Metastatic Breast Carcinoma in the Ovary (tissue), 3 donors: ENCODE results near the gene SCARB1.

DNA sequence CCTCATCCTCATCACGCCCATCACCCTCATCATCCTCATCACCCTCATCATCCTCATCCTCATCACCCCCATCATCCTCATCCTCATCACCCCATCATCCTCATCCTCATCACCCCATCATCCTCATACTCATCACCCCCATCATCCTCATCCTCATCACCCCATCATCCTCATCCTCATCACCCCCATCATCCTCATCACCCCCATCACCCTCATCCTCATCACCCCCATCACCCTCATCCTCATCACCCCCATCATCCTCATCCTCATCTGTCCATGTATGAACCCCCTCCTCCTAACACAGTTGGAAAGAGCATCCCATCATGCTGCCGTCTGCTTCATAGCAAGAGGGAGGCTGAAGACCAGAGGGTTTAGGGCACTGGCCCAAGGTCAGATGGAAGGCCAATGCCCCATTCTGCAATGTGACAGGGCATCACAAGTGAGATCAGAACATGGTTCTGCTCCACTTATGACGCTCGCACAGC is 98.6 kb downstream of the NCOR2 start:
- PRO-cap, 3 experiments, result no peak in any of the 3 experiments

- PRO-cap, 3 experiments, result peak in 3 of 3 experiments; most common plus-strand start chr12:124506659 (in 3); most common minus-strand start chr12:124506558 (in 1)
These were observed 61.1 kb downstream of the NCOR2 start for GRCh38 chr12:124505994-124506991.

- PRO-cap, 3 experiments, result peak in 2 of 3 experiments; most common minus-strand start chr12:124509829 (in 1)
These were observed 57.7 kb downstream of the NCOR2 start for GRCh38 chr12:124509594-124510254.

DNA sequence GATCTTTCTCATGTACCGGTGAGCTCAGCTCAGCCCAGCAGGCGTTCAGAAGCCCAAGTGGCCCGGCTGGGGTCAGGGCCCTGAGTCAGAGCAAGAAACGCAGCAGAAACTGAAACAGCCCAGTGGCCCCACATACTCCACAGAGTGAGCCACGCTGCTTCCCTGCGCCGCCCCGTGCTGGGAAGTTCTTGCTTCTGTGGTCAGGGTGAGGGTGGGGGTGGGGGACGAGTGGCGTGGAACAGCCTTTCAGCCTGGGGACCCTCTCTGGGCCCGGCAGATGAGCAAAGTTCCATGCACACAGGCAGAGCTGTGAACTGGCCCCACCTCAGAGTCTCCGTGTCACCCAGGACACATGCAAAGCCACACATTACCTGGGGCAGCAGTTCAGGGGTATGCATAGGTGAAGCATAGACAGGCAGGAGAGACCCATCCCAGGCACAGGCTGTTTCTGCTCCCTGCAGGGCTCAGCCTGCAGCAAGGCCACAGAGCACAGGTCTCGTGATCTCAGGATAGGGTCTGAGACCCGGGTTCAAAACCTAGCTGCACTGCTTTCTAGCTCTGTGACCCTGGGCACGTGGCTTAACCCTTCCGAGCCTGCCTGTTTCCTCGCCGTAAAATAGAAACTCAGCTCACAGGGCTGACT is 21.7 kb downstream of the NCOR2 start:
- PRO-cap, 3 experiments, result no peak in any of the 3 experiments

- PRO-cap, 3 experiments, result no peak in any of the 3 experiments
These were observed 21.7 kb upstream of the NCOR2 start for GRCh38 chr12:124588983-124589642.

GRCh38 chr12:124620928-124621726 is 53.7 kb upstream of the NCOR2 start:
- PRO-cap, 3 experiments, result no peak in any of the 3 experiments

DNA sequence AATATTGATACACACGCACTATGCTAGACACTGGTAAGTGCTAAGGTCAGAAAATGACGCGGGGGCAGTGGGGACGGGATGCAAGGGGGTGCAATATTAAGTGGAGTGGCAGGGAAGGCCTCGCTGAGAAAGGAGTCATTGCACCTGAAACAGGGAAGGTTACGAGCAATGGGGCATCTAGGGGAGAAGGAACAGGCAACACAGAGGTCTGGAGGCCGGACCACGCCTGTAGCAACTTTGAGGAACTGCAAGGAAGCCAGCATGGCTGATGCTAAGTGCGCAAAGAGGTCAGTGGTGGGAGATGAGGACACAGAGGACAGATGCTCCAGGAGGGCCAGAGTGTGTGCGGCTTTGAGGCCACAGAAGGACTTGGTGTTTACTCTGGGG is 143.9 kb downstream of the SCARB1 start:
- PRO-cap, 3 experiments, result no peak in any of the 3 experiments

GRCh38 chr12:124755074-124755573 is 108.5 kb downstream of the SCARB1 start:
- PRO-cap, 3 experiments, result peak in 2 of 3 experiments; most common plus-strand start chr12:124755480 (in 1); most common minus-strand start chr12:124755178 (in 2)

GRCh38 chr12:124797138-124797902 is 66.3 kb downstream of the SCARB1 start:
- PRO-cap, 3 experiments, result no peak in any of the 3 experiments

DNA sequence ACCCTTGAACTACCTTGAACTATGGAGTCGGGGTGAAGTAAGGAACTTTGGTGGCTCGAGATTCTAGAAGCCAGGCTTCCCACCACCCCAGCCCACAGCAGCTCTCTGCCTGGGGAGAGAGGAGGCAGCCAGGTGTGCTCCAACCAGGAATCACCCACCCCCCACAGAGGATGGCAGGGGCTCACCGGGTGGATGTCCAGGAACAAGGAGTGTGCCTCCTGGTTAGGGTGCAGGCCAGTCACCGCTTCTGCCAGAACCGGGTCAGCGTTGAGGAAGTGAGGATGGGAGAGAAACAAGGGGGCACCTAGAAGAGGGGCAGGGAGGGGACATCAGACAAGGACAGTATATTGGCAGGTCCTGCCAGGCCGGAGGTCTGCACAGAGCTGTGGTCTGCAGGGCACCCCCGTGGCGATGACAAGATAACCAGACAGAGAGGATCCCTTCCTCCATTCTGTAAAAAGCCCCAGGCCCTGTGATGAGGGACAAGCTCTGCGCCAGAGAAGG is 63.7 kb downstream of the SCARB1 start:
- PRO-cap, 3 experiments, result no peak in any of the 3 experiments

DNA sequence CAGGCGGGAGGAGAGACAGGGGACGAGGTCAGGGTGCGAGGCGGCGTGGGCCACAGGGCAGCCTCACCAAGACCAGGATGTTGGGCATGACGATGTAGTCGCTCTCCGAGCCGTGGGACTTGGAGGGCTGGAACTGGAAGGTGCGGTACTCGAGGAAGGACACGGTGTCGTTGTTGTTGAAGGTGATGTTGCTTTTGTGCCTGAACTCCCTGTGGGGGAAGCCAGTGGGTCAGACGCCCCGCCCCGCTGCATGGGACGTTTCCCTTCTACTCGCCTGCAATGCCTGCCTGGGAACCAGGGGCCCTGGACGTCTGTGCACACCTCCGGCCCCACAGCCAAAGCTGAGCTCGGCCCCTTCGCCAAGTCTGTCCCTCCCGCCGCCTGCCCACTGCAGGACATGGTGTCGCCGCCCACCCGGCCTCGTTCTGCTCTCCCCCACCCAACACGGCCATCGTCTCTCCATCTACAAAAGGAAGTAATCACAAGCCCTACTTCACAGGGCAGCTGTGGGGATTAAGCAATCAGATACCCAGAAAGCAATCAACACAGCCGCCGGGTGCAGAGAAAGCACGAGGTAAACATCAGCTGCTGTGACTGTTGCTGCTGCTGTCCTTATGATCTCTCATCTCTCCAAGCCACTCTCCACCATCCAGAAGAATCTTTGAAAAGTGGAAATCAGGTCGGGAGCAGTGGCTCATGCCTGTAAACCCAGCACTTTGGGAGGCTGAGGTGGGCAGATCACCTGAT is 48.6 kb downstream of the SCARB1 start:
- PRO-cap, 3 experiments, result no peak in any of the 3 experiments

- PRO-cap, 3 experiments, result peak in 2 of 3 experiments; most common plus-strand start chr12:124828921 (in 1); most common minus-strand start chr12:124828719 (in 2)
These were observed 35.2 kb downstream of the SCARB1 start for GRCh38 chr12:124828177-124829211.

GRCh38 chr12:124833714-124834532 is 29.7 kb downstream of the SCARB1 start:
- PRO-cap, 3 experiments, result no peak in any of the 3 experiments

- PRO-cap, 3 experiments, result peak in 3 of 3 experiments; most common plus-strand start chr12:124864040 (in 2); most common minus-strand start chr12:124863919 (in 2)
These were observed at the start of gene SCARB1 for GRCh38 chr12:124863544-124864239. Gene SCARB1, minus strand, starts transcription at chr12:124863864.

- PRO-cap, 3 experiments, result peak in 3 of 3 experiments; most common plus-strand start chr12:124918411 (in 1); most common minus-strand start chr12:124918399 (in 2)
These were observed 3.9 kb upstream of the UBC start for GRCh38 chr12:124918223-124918804.

DNA sequence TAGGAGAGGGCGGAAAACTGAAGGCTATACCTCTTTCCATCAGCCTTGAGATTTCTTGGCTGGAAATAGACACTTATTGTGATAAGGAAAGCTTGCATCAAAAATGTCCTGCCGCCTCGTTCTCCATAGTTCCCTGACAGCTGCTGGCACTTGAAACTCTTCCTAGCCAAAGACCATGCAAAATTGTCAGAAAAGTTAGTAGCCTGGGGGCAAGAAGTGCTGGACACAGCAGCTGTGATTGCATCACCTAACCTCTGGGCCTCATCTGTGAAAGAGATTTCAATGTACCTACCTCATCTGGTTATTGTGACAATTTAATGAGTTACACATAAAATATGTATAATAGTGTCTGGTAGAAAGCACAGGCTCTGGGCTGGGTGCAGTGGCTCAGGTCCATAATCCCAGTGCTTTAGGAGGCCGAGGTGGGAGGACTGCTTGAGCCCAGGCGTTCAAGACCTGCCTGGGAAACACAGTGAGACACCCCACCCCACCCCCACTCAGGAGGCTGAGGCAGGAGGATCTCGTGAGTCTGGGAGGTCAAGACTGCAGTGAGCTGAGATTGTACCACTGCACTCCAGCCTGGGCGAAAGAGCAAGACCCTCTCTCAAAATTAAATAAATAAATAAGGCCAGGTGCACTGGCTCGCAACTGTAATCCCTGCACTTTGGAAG is 9.8 kb upstream of the UBC start:
- PRO-cap, 3 experiments, result no peak in any of the 3 experiments

DNA sequence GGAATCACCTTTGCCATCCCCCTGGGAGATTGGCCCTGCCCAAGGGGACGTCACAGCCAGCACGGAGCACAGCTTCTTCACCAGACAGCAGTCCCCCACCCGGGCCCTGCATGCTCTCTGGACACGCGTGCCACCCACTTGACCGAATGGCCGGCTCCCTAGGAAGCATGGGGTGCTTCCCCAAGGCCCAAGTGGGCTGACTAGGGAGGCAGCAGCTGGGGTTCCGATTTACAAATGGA is 17.3 kb downstream of the DHX37 start:
- PRO-cap, 3 experiments, result no peak in any of the 3 experiments

- PRO-cap, 3 experiments, result no peak in any of the 3 experiments
These were observed 34.9 kb upstream of the TMEM132B start for GRCh38 chr12:125151161-125151782.

DNA sequence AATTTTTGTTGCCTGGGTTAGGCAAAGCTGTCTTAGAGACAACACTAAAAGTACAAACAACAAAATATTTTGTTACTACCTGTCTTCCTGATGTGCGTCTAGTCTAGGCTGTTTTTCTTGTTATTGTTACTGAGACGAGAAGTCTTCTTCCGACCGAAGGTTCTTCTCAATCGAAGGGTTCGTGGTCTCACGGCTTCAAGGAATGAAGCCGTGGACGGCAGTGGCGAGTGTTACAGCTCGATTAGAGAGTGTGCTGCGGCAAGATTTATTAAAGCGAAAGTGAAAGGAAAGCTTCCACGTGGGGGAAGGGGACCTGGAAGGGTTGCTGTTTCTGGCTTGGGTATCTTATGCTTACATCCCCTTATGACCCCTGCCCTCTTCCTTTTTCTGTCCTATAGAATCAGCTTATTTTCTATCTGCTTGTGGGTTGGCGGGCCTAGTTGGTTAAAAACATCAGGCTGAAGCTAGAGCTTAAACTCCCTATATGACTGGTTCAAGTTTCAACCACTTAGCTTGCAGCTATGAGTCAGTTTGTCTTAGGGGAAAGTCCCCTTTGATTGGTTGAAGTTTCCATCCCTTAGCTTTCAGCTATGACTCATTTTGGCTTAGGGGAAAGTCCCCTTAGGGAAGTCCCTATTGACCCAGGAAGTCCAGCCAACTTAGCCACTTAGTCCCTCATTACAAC is 1494.8 kb upstream of the TMEM132C start:
- PRO-cap, 3 experiments, result no peak in any of the 3 experiments

- PRO-cap, 3 experiments, result no peak in any of the 3 experiments
These were observed 950.0 kb upstream of the TMEM132C start for GRCh38 chr12:127316938-127317347.